ENCODE data around the genes CD99, NLGN4X, PUDP and VCX3B.

GRCh38 chrX:2690826-2691620 lies at the start of gene CD99:
Gene CD99, plus strand, starts transcription at chrX:2691295.
CAGE:
- cytosol, long polyA minus RNA = start-site peak on the plus strand at chrX:2691243-2691327, 285 reads
- cytosol, long polyA plus RNA = start-site peak on the plus strand at chrX:2691194-2691358, 2,745 and 356 reads in 2 replicates
- long polyA plus RNA = start-site peak on the plus strand at chrX:2691176-2691360, 4,741 and 2,244 reads in 2 replicates
- nucleus, long polyA minus RNA = start-site peak on the plus strand at chrX:2691246-2691327, 327 reads
- nucleus, long polyA plus RNA = start-site peak on the plus strand at chrX:2691200-2691361, 1,743 and 1,462 reads in 2 replicates

DNA sequence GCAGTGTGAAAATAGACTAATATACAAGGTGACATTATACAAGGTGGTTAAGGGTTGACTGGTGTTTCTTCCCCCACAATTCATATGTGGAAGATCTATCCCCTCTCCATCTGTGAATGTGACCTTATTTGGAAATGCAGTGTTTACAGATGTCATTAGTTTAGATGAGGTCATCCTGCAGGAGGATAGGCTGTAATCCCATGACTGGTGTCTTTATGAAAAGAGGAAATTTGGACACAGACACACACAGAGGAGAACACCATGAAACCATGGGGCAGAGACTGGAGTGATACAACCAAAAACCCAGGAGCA lies 27.4 kb downstream of the ARSD start:
CAGE:
- cytosol, long polyA minus RNA = no peak
- cytosol, long polyA plus RNA = no peak
- long polyA plus RNA = no peak
- nucleus, long polyA minus RNA = no peak
- nucleus, long polyA plus RNA = no peak

GRCh38 chrX:3518802-3519282 lies 172.4 kb upstream of the MXRA5 start:
CAGE:
- cytosol, long polyA minus RNA = no peak
- cytosol, long polyA plus RNA = no peak
- long polyA plus RNA = no peak
- nucleus, long polyA minus RNA = no peak
- nucleus, long polyA plus RNA = no peak

CAGE:
- cytosol, long polyA minus RNA = no peak
- cytosol, long polyA plus RNA = no peak
- long polyA plus RNA = no peak
- nucleus, long polyA minus RNA = no peak
- nucleus, long polyA plus RNA = no peak
Observed at GRCh38 chrX:3711929-3712914, 1.2 kb downstream of the PRKX start.

GRCh38 chrX:3714017-3714218 lies 469 bp upstream of the PRKX start:
CAGE:
- cytosol, long polyA minus RNA = no peak
- cytosol, long polyA plus RNA = no peak
- long polyA plus RNA = no peak
- nucleus, long polyA minus RNA = no peak
- nucleus, long polyA plus RNA = no peak

DNA sequence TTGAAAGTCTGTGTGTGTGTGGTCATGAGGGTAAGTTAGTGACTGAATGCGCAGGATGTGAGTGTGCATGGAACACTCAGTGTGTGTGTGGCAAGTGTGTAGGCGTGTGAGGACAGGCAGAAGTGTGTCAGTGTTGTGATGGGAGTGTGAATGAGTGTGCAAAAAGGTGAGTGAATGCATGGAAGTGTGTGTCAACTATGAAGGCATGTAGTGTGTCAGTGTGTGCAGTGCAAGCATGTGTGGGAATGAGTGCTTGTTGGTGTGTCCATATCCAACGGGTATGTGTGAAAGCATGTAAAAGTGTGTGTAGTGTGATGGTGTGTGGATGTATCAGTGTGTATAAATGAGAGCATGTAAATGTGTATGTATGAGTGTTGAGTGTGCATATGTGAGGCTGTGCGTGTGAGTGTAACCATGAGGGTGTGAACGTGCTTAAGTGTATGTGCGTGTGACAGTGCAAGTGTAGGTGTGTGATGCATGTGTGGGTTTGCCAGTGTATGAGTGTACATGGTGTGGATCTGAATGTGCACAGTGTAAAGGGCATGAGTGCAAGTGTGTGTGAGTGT lies 109.5 kb upstream of the PRKX start:
CAGE:
- cytosol, long polyA minus RNA = no peak
- cytosol, long polyA plus RNA = no peak
- long polyA plus RNA = no peak
- nucleus, long polyA minus RNA = no peak
- nucleus, long polyA plus RNA = no peak

GRCh38 chrX:6228591-6229381 lies at the start of gene NLGN4X:
Gene NLGN4X, minus strand, starts transcription at chrX:6228867.
CAGE:
- cytosol, long polyA minus RNA = no peak
- cytosol, long polyA plus RNA = no peak
- long polyA plus RNA = no peak
- nucleus, long polyA minus RNA = no peak
- nucleus, long polyA plus RNA = no peak

GRCh38 chrX:7012341-7012895 lies 135.1 kb upstream of the STS start:
CAGE:
- cytosol, long polyA minus RNA = no peak
- cytosol, long polyA plus RNA = no peak
- long polyA plus RNA = no peak
- nucleus, long polyA minus RNA = no peak
- nucleus, long polyA plus RNA = no peak

GRCh38 chrX:7117580-7117995 lies 29.9 kb upstream of the STS start:
CAGE:
- cytosol, long polyA minus RNA = no peak
- cytosol, long polyA plus RNA = no peak
- long polyA plus RNA = no peak
- nucleus, long polyA minus RNA = no peak
- nucleus, long polyA plus RNA = no peak

DNA sequence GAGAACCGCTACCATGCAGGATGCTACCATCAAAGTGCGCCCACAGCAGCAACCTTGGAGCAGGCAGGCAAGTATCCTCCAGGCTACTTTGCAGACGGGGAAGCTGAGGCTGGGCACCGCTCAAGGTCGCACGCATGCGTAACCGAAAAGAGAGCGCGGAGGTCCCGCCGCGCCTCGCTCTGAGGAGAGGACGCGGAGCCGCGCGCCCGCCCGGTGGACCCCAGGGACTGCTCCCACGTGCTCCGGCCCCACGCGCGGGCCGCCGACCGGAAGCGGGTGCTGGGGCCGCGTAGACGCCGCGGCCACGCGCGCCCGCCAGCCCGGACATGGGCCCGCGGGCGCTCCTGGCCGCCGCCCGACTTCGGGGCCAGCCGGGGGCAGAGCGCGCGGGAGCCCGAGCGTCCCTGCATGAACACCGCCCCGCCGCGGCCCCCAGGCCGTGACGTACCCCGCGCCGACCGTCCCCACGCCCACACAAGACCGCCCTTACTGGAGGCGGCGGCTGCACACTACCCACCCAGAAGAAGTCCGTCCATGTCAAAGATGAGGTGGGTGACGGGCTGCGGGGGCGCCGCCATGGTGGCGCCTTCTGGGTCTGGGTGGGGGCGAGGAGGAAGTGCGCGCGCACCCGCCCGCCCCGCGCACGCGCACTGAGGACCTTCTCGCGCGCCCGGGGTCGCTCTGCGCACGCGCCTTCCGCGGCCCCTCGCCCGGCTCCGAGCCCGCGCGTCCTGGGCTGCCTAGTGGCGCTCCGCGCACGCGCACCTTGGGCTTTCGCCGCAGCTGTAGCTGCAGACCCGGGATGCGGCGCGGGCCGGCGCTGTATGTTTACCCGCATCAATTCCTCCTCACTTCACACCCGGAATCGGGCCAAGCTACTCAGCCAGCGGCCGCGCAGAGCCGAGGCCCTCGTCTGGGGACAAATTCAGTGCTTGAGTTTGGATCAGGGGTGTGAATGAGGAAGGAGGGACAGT lies at the start of gene PUDP:
Gene PUDP, minus strand, starts transcription at position 618 of the 974 bp plus-strand sequence.
CAGE:
- cytosol, long polyA minus RNA = no peak
- cytosol, long polyA plus RNA = no peak
- long polyA plus RNA = no peak
- nucleus, long polyA minus RNA = start-site peak on the minus strand centred at position 627 of the sequence, 72 bp wide, 41 reads
- nucleus, long polyA plus RNA = no peak

CAGE:
- cytosol, long polyA minus RNA = no peak
- cytosol, long polyA plus RNA = no peak
- long polyA plus RNA = no peak
- nucleus, long polyA minus RNA = no peak
- nucleus, long polyA plus RNA = no peak
Observed at GRCh38 chrX:7218998-7219864, 71.3 kb upstream of the PUDP start.

DNA sequence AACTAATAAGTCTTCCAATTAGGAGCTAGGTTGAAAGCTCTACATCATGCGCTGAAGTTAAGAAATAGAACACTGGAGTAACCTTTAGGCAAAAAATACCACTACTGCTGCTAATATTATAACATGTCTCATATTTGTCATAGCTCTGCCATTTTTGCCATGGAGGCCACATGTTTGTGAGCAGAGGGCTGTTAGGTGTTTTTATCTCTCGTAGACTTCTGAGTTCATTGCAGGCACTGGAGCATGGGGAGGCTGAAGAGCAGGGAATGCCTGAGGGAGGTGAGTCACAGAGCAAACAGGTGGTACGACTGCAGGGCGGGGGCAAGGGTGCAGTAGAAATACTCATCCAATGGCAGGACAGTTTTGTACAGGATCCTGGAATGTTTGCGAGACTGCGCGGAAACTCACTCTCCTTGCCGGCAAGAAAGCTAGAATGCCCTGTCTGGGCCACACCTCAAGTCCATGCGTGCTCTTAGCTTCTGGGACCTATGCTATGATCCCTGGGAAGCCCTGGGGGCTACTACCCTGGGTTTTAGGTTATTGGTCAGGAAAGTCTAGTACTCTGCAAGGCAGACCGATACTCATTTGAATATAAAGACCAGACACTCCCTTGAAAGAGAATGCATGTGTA lies 19.9 kb upstream of the VCX2 start:
CAGE:
- cytosol, long polyA minus RNA = no peak
- cytosol, long polyA plus RNA = no peak
- long polyA plus RNA = no peak
- nucleus, long polyA minus RNA = no peak
- nucleus, long polyA plus RNA = no peak

CAGE:
- cytosol, long polyA minus RNA = no peak
- cytosol, long polyA plus RNA = no peak
- long polyA plus RNA = no peak
- nucleus, long polyA minus RNA = no peak
- nucleus, long polyA plus RNA = no peak
Observed at GRCh38 chrX:8464535-8465028, at the start of gene VCX3B. Gene VCX3B, plus strand, starts transcription at chrX:8464830.

DNA sequence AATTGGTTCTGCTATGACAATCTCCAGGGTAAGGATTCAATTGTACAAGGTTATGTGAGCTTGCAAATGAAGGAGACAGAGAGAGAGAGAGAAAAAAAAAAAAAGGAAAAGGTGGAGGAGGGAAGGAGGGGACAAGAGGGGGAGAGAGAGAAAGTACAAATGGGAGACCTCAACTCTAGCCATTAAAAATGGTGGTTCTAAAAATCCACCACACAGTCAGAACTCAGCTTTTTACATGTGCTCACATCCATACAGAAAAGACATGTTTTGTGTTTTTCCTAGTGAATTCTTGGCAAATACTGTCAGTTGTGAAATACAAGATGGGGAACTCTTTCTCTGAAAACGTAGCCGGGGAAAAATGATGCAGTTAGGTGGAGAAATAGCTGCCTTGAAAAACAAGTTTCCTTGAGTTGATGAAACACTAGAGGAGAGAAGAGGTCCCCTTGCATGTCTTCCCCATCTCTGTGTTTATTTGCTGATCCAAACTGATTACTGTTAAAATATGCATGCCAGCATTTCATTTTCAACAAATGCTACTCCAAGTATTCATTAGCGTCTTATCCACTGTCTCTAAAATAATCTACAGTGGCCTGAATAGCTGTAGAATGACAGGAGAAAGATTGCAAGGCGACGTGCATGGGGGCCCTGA lies 48.3 kb upstream of the TBL1X start:
CAGE:
- cytosol, long polyA minus RNA = no peak
- cytosol, long polyA plus RNA = no peak
- long polyA plus RNA = no peak
- nucleus, long polyA minus RNA = no peak
- nucleus, long polyA plus RNA = no peak

CAGE:
- cytosol, long polyA minus RNA = no peak
- cytosol, long polyA plus RNA = no peak
- long polyA plus RNA = no peak
- nucleus, long polyA minus RNA = no peak
- nucleus, long polyA plus RNA = no peak
Observed at GRCh38 chrX:9456363-9457023, 8.4 kb upstream of the TBL1X start.

GRCh38 chrX:9471482-9471953 lies 6.7 kb downstream of the TBL1X start:
CAGE:
- cytosol, long polyA minus RNA = no peak
- cytosol, long polyA plus RNA = no peak
- long polyA plus RNA = no peak
- nucleus, long polyA minus RNA = no peak
- nucleus, long polyA plus RNA = no peak

CAGE:
- cytosol, long polyA minus RNA = no peak
- cytosol, long polyA plus RNA = no peak
- long polyA plus RNA = no peak
- nucleus, long polyA minus RNA = no peak
- nucleus, long polyA plus RNA = no peak
Observed at GRCh38 chrX:9662546-9662743, 103.2 kb downstream of the GPR143 start.

CAGE:
- cytosol, long polyA minus RNA = no peak
- cytosol, long polyA plus RNA = no peak
- long polyA plus RNA = no peak
- nucleus, long polyA minus RNA = no peak
- nucleus, long polyA plus RNA = no peak
Observed at GRCh38 chrX:9687846-9688338, 77.8 kb downstream of the GPR143 start.

GRCh38 chrX:9787376-9787802 lies 1.2 kb downstream of the SHROOM2 start:
CAGE:
- cytosol, long polyA minus RNA = no peak
- cytosol, long polyA plus RNA = no peak
- long polyA plus RNA = no peak
- nucleus, long polyA minus RNA = no peak
- nucleus, long polyA plus RNA = no peak

DNA sequence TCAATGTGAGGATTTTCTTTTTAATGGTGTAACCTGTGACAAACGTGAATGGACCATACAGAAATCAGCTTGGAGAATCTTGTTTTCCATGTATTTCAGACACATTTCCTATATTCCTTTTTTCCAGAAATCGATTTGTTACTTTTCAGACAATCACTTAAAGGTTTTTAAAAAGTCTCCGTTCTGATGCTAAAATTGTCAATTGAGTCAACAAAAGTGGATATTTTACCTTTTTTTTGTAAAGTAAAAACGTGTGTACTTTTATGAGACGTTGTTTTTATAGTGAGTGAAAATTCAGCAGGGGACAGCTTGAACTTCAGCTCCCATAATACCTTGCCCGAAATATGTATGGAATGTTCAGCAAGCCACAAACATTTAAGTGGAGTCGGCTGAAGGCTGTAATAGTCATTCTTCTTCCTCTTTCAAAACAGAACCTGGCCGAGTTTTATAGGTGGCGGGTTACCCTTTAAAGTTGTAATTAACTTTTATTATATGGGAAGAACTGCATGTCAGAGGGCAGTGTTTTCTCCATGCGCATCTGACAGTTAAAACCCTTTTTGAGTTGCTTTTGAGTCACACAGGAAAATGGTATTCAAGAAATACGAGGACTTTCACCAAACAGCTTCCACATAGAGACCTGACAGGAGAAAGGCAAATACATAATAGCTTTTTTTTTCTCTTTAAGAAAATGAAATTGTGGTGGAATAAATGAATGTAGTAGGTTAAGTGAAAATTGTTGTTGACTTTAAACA lies 50.7 kb downstream of the CLDN34 start:
CAGE:
- cytosol, long polyA minus RNA = no peak
- cytosol, long polyA plus RNA = no peak
- long polyA plus RNA = no peak
- nucleus, long polyA minus RNA = no peak
- nucleus, long polyA plus RNA = no peak

Measured in keratinocyte (primary cell).